Hair follicular keratinocyte (primary cell): ENCODE measurements around a stretch of chr15.

DNA sequence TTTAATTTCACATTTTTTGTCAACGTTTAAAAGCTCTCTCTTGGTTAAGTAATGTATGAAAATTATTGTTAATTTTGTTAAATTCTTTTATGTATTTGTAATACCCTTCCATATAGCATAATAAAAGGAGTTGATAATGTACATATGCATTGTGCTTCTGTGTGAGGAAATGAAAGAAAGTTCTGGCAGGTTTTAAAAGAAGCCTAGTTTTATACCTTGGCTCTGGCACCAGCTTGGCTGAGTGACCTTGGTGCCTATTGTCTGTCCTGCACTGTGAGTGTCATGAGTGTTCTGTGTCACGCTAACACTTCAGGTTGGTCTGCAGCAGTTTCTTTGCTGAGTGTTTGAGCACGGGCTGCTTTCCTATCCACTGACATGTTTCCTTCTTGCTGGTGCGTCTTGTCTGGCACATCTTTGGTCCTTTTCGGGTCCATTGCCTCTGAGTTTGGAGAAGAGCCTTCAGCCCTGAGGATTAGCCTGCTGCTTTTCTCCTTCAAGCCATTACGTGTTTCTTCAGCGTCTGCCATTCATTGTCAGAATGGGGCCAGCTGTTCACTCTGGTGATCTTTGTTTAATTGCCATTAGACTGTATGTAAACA lies 55.3 kb downstream of the LRRC28 start:
- RAMPAGE, long total RNA = no peak

DNA sequence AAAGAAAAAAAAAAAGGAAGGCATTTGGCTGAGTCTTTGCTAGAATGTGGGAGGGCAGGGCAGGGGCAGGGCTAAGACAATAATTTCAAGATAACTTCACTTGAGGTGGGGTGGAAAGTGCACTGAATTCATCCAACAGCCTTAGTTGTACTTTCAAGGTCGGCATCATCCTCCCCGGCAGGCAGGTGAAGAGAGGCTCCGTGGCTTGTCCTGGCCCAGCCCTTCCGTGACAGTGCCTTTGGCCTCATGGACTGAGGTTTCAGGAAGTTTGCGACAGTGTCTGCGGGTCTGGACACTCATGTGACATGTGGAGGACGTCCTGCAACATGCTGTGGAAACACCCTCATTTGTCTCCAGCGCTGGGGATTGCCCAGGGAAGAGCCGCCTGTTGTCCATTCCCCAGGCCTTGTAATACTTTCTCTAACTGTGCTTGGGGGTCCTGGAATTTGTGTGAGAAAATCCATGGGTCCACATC lies 182.7 kb upstream of the LYSMD4 start:
- RAMPAGE, long total RNA = no peak

DNA sequence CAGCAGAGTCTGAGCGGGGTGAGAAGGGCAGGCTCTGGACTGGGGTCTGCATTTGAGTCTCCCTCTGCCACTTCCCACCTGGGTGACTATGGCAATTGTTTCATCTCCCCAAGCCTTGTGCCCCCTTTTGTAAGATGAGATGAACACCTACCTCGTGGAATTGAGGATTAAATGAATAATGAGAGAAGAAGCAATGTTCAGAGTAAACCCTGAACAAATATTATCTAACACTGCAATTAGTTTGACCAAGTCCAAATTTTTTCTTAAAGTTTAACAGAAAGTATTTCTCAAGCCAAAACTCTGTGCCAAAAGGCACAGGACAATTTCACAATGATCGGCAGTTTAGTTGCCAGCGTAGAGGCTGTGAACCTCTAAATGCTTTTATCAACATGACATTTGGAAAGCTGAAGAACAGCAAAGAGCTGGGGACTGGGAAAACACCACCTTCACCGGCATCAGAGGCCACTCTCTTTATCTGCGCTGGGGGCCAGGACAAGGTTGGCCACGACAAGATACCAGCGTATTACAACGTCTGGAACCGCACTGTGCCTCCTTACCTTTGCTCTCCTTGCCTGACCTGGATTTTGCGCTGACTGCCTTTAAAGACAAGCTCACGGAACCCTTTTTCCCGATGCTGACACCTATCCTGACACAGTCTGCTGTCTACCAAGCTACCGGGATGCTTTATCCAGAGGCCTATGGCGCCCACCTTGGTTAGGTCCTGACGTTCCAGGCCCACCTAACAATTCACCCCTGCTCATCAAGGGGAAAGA lies 125.6 kb downstream of the ADAMTS17 start:
- RAMPAGE, long total RNA = no peak

DNA sequence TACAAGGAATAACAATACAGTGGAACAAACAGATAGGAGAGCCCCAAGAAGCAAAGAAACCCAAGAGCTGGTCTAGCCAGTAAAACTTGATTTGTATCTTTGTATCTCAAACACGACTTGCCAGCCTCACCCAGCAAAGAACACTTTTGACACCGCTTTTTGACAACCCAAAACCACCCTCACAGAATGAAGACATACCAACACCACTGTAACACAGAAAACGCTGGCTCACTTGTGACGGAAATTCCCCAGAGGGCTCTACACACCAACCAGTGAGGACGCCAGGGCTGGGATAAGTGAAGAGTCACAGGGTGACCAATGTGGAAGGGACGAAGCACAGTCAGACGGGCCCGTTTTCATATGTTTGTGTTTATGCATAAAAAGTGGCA lies 94.5 kb downstream of the ADAMTS17 start:
- RAMPAGE, long total RNA = no peak

GRCh38 chr15:100307923-100309004 lies 33.5 kb downstream of the ADAMTS17 start:
- RAMPAGE, long total RNA = no peak

- RAMPAGE, long total RNA = no peak
These were observed 84.9 kb downstream of the ASB7 start for GRCh38 chr15:100687165-100687910.

- RAMPAGE, long total RNA = no peak
These were observed 119.5 kb downstream of the ASB7 start for GRCh38 chr15:100721521-100722623.

GRCh38 chr15:101023916-101024599 lies 104.9 kb downstream of the LRRK1 start:
- RAMPAGE, long total RNA = no peak

GRCh38 chr15:101170606-101171116 lies 81.2 kb downstream of the CHSY1 start:
- RAMPAGE, long total RNA = no peak

GRCh38 chr15:101243273-101244228 lies 8.3 kb downstream of the CHSY1 start:
- RAMPAGE, long total RNA = no peak

- RAMPAGE, long total RNA = no peak
These were observed 27.5 kb upstream of the SNRPA1 start for GRCh38 chr15:101322561-101323031.

DNA sequence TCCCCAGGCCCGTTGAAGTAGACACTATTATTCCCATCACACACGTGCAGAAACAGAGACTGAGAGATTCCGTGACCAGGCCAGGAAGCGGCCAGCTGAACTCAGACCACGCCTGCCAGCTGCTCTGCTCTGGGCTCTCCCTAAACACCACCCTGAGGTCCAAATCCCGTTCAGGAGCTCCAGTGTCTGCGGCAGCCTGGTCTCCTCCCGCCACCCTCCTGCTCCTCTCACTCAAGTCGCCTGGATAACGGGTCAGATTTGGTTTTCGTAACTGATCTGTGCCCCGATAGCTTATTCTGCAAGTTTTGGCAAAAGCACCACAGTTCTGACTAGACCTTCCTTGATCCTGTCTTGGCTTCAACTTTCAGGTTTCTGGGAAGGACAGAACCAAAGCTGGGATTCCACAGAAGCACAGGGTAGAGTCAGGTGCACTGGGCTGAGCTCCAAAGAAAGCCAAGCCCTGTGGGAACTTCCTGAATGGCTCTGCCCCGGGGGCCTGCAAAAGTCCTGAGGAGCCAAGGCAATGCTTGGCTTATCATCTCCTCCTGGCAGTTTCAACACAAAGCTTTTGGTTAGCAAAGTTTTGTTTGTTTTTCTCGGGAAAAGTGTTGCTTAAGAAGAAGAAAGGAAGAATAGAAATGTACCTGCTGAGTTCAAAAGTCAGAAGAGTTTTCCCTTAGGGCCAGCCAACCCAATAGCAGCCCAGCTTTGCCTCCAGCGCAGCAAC lies 53.8 kb upstream of the SNRPA1 start:
- RAMPAGE, long total RNA = no peak

DNA sequence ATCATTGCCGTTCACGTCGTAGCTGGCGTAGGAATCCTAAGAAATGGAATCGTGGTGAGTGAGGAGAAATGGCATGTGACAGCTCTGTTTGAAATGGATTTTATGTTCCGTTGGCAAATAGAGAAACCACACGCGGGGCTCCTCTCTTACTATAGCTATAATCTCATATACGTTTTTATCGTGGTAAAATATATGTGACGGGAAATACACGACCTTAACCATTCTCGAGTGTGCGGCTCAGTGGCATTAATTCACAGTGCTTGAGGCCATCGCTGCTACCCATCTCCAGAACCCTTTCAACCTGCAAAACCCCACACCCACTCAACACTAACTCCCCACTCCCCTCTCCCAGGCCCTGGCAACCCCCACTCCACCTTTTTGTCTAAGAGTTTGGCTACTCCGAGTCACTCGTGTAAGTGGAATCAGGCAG lies 59.5 kb downstream of the PCSK6 start:
- RAMPAGE, long total RNA = no peak

DNA sequence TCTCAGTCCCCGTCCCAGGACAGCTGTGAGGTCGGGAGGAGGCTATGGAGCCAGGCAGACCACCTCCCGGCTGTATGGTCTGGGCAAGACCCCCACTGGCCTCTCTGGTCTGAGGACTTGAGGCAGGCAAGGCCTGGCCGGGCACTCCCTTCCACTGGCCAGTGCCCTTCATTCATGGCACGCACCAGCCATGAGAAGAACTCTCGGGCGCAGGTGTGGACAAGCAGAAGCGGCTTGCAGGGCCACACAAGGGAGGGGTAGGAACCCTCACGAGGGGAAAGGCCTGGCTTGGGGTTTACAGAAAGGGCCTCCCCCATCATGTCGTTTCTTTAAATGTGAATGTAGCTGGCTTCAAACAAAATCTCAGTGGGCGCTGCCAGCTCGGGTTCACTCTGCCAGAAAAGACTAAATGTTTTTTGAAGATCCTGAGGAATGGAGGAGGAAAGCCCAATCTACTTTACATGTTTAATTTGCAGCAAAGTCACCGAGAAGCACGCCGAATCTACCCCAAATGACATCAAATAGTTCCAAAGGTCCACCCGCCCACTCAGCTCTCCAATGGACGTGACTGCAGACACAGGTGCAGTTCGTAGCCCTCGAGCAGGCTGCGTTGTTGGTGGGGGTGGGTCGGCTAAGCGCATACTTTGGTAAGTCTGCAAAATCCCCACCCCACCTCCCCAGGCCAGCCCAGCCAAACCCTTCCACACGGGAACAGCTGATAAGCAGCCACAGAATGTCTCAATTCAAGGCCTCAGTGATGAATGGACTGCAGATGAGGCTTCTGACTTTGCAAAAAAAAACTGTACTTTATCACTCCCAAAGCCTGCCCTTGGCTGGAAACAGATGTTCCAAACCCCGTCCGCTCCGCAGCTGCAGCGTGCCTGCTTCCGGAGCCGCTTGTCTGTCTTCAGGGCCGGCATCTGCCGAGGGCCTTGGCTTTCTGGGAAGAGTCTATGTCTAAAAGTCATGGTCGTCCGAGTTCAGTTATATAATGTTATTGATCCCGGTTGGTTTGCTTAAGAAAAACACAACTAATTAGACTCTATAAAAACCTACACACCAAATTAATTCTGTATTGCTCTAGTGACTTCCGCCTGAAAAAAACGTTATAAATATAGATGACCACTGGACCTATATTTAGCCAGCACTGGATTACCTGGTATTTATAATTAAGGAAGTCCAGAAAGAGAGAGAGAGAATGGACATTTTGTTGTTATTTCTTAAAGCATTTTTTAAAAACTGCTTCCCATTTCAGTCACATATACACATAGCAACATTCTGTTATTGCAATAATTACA lies 38.3 kb downstream of the PCSK6 start:
- RAMPAGE, long total RNA = no peak

DNA sequence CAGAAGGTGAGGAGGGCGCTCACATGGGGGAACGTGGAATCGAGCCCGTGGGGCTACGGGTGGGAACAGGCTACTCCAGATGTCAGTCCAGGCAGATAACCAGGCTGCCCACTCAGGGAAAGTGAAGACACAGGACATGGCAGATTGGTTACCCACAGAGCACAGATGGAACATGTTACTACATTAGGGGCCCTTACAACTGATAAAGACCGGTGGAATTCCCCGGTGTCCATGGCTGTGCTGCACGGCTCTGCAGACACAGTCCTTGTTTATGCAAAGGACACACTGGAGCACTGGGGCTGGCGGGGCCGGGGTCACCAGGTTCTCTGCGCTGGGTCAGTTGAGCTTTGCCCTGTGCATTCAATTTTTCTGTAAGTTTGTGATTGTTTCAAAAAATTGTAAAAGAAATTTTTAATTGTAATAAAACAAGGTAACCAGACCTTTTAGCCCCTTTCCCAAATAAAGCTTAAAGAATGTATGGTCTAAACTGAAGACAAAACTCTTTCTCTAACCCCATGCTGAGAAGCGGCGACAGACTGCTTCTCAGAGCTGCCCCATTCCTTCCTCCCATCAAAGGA lies 36.8 kb downstream of the PCSK6 start:
- RAMPAGE, long total RNA = no peak

- RAMPAGE, long total RNA = no peak
These were observed 617 bp downstream of the PCSK6 start for GRCh38 chr15:101489001-101489178.

- RAMPAGE, long total RNA = no peak
These were observed 11.6 kb upstream of the PCSK6 start for GRCh38 chr15:101501123-101501552.